Placental pericyte (primary cell): ENCODE measurements around the genes ZCWPW1 and TRIM56.

DNA sequence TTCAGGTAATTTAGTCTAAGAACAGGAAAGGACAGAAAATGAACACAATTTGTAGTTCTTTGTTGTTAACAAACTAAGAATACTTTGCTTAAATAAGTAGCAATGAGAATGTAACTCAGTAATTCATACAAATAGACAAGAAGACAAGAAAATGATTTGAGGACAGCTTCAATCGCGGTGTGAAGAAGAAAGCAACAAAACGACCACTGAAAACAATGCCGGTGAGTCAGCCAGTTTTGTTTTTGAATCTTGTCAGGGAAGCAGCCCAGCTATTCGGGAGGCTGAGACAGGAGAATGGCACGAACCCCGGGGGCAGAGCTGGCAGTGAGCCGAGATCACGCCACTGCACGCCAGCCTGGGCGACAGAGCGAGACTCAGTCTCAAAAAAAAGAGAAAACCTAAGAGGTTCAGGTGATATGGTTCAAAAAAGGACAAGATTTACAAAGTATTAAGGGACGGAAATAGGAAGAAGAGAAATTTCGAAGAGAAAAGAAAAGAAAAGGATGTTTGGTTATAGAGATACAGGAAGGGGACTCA, 19.8 kb upstream of the PILRB start:
- CAGE, long polyA plus RNA: no peak

- CAGE, long polyA plus RNA: no peak
Observed at GRCh38 chr7:100344497-100345274, 13.2 kb upstream of the PILRB start.

GRCh38 chr7:100428173-100429236, at the start of gene ZCWPW1:
Gene ZCWPW1 (minus strand): TSS chr7:100428703.
- CAGE, long polyA plus RNA: no peak

- CAGE, long polyA plus RNA: no peak
Observed at GRCh38 chr7:100489815-100490309, 6.1 kb downstream of the NYAP1 start.

GRCh38 chr7:100568442-100568767, 5.3 kb downstream of the SAP25 start:
- CAGE, long polyA plus RNA: no peak

DNA sequence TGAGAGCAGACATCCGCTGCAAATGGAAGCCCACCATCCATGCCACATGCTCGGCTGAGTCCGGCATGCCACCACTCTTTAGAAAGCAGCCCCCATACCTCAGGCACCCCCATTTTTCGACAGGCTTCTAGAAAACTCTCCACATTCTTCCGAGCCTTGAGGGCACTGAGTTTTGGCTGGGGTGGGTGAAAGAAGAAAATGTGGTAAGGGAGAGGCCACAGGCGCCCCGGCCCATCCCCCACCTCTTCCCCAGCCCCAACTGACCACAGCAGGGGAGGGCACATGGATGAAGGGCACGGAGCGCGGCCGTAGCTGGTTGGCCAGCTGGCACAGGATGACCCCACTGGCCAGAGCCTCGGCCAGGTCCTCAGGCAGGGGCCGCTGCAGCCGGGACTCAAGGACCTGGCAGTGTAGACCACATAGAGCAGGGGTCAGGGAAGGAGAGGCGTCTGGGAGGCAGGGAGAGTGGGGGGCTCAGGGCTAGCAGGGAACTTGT, 2.0 kb upstream of the SAP25 start:
- CAGE, long polyA plus RNA: no peak

- CAGE, long polyA plus RNA: no peak
Observed at GRCh38 chr7:100640318-100640916, 935 bp downstream of the TFR2 start.

DNA sequence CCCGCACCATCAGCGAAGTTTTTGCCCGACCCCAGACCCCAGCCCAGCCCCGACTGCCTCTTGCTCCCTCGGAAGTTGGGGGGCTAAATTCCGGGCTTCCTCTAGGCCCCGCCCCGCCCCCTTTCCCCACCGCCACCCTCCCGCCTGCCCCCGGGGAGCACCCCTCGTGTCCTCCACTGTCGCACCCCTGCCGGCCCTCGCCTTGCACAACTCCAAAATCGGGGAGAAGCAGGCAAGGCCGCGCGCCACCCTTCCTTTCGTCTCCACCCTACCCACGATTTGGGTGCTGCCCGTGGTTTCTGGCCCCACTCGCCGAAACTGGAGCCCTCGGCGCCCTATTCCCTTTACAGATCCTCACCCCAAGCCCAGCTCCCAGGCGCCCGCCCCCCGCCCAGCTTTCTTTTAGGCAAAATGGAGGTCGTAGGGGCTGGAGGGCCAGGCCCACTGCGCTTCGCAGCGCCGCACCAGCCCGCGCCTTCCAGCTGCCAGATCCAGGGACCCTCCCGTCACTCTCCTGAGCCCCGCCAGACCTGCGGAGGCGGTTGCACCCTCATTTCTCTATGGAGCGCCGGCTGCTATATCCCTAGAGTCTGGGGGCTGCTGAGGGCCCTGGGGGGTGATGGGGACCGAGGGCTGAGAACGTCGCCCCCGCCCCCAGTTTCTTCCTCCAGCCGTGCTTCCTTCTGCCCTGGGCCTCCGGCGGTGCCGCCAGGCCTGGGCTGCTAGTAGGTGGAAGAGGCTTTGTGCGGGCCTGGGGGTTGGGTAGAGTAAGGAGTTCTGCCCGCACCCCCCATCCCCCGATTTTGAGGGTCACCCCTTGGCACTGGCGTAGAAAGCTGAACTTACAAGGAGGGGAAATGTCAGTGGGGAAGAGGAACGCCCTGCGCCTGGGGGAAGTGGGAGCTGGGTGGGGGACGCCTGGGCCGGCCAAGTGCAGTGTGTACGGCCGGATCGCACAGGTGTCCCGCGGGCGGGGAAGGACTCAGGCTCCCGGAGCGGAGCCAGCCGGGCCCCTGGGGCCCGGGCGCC, 902 bp downstream of the GNB2 start:
- CAGE, long polyA plus RNA: no peak

GRCh38 chr7:100802153-100802581, 25.2 kb downstream of the EPHB4 start:
- CAGE, long polyA plus RNA: no peak

DNA sequence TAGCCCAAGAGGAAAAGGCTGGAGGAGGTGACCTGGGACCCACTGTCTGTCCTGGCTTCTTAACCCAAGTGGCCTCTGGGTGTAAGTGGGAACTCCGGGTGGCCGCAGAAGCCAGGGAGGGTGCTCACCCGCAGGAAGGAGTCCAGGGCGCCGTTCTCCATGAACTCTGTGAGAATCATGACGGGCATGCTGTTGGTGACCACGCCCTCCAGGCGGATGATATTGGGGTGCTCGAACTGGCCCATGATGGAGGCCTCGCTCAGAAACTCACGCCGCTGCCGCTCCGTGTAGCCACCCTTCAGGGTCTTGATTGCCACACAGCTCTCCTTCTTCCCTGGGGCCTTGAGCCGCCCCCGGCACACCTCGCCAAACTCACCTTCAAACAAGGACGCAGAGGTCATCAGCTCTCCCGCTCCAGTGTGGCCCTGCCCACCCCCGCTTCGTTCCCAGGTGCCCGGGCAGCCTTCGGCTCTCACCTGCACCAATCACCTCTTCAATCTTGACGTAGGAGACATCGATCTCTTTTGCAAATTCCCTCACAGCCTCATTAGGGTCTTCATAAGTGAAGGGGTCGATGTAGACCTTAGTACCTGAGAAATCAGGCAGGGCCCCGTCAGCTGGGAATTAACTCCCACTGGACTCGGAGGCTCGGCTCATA, 14.6 kb downstream of the EPHB4 start:
- CAGE, long polyA plus RNA: no peak

DNA sequence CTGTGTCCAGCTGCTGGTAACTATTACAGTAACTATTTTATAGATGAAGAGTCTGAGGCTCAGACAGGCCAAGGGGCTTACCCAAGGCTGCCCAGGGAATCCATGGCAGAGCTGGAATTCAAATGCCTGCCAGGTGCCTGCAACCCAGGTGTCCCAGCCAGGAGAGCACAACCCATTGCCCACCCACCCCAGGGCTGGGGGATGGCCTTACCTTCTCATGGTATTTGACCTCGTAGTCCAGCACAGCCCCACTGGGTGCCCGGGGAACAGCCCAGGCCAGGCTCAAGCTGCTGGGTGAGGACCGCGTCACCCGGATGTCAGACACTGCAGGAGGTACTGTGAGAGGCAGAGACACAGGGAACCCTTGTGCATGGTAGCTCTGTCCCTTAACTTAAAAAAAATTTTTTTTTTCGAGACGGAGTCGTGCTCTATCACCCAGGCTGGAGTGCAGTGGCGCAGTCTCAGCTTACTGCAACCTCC, 9.0 kb downstream of the EPHB4 start:
- CAGE, long polyA plus RNA: no peak

GRCh38 chr7:100881883-100882877, 7.3 kb downstream of the SRRT start:
- CAGE, long polyA plus RNA: no peak

DNA sequence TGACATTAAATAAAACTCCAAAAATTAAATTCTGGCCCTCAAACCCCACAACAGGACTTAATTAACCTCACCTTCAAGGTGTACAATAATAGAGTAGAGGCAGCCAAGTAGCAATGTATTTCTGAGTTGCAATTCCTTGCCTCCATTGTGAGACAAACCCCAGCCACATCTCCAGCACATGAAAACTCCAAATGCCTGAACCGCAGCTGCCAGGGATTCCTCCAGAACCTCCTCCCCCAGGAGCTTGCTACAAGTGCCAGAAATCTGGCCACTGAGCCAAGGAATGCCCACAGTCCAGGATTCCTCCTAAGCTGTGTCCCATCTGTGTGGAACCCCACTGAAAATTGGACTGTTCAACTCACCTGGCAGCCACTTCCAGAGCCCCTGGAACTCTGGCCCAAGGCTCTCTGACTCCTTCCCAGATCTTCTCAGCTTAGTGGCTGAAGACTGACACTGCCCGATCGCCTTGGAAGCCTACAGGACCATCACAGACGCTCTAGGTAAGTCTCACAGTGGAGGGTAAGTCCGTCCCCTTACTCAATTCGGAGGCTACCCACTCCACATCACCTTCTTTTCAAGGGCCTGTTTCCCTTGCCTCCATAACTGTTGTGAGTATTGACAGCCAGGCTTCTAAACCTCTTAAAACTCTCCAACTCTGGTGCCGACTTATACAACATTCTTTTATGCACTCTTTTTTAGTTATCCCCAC, 25.0 kb upstream of the MUC3A start:
- CAGE, long polyA plus RNA: no peak

DNA sequence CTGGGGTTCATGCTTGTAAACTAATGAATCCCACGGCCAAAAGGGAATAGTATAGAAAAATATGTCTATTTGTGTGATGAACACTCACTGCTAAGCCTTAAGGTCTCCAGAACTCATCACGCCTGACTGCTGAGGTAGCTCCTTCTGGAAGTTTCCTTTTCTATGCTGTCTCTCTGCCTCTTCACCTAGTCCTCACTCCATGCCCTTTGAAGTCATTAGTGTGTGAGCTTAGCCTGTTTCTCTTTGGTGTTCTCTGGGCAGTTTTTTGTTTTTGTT, 1.3 kb downstream of the MUC3A start:
- CAGE, long polyA plus RNA: no peak

DNA sequence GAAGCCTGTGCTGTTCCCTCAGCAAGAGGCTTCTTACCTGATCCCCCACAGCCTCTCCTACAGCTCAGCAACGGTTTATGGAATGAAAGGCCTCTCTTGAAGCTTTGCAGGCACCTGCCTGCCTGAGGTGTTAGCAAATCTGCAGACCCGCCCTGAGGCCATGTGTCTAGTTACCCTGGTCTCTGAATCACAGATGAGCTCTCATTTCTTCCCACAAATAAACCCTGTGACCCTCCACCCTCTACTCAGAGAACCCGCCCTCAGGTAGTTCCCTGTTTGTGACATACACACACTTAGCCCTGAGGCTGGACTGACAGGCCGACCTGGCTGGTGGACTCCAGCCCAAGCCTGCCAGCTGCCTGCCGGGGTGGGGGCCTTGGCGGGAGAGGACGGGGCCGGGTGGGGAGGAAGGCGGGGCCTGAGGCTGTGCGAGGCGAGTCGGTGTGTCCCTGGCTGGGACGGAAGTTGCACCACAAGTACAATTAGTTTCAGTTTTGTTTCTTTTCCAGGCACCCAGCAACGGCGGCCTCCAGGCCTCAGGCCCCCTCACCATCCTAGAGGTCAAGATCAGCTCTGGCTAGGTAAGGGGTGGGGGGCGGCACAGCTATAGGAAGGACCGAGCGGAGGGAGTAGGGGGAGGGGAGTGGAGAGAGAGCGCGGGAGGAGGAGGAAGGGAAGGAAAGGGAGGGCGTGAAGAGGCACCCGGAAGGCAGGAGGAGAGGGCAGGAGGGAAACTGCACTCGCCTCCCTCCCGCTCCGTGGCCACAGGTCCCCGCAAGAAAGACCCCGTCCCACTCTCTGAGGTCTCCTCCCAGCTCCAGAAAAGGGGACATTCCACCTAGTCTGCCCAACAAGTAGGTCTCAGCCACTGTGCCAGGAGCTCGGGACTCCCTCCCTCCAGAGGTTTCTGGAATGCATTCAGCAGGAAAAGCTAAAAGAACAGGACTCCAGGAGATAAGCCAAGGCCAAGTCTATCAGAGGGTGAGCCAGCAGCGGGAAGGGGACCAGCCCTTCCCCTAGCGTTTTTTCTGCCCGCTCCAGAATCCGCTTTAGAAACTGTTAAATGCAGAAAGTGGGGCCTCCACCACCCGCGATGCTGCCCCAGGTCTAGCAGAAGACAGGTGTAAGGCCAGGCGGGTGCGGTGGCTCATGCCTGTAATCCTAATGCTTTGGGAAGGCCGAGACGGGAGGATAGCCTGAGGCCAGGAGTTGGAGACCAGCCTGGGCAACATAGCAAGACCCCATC, at the start of gene TRIM56:
TRIM56 (plus strand) TSS at position 491 of the 1,246 bp plus-strand sequence.
- CAGE, long polyA plus RNA: no peak

GRCh38 chr7:101093957-101094400, 8.7 kb downstream of the TRIM56 start:
- CAGE, long polyA plus RNA: no peak

DNA sequence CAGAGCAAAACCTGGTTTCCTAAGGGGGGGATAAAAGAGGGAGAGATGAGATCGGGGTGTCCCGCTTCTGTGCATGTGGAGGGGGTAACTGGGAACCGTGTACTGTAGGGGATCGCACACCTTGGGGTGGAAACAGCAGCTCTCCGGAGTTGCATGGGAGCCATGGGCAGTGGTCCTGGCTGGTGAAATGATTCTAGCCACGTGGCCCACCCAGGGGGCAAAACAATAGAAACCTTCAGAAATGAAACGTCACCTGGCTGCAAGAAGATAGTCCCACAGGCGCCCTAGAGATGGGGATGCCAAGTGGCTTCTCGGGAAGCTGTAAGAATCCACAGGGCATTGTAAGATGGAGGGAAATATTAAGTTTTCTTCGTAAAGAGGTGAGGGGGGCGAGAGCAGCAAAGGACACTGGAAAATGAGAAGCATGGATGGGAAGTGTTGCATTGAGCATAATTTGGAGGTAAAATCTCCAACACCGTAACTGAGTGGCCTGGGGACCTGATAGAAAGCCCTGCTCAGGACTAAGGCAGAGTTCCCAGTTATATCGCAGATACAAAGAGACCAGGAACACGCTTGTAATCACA, 10.2 kb downstream of the TRIM56 start:
- CAGE, long polyA plus RNA: no peak

- CAGE, long polyA plus RNA: no peak
Observed at GRCh38 chr7:101126099-101126310, 899 bp upstream of the SERPINE1 start.

- CAGE, long polyA plus RNA: no peak
Observed at GRCh38 chr7:101182342-101182603, 2.2 kb upstream of the NAT16 start.

DNA sequence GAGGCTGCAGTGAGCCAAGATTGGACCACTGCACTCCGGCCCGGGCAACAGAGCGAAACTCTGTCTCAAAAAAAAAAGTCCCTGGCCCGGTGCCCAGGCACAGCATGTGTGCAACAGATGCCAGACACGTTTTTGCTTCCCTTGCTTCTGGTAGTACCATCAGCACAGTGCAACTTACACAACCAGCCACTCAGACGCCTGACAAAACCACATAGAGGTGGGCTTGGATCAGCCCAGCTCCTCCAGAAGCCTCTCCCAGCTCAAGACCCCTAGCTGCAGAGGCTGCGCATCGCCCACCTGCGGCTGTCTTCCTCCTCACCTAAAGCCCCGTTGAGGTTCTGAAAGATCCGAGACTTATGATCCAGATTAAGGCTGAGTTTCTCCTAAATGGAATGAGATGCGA, 2.6 kb downstream of the PLOD3 start:
- CAGE, long polyA plus RNA: no peak